ENCODE measurements around a stretch of chr17.

DNA sequence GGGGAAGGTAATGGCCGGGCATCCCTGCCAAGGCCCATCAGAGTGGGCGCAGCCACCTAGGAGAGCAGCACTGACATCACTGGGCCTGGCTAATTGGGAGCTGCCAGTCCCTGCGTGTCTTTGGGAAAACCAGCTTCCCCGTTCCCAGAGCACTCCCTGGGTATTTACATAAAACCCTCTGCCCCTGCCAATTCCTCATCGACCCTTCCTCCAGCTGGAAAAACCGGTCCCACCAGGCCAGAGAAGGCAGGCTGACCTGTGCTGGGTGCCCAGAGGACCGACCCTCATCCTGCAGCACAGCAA lies 8.3 kb upstream of the FOXN1 start:
- PRO-cap: no peak

DNA sequence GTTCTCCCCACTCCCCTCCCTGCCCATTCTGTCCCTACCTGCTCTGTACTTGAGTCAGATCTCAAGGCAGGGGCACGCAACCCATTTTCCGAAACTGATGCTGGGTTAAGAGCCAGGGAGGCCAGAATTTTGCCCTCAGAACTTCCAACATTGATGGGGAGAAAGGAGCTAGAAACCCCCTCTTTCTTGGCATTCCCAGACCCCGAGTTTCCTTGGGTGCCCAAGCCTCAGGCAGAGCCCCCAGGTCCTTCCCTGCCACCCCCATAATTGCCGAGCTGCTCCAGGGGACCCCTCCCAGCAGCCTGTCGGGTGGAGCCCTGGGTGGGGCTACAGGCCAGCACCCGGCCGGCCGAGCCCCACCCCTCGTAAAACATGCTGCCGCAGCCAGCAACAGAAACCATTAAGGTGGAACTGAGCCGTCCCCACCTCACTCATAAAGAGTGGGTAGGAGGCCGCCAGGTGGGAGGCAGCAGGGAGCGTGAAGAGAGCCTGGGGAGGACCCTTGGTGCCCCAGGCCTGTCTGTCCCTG lies 8.2 kb downstream of the FOXN1 start:
- PRO-cap: no peak

DNA sequence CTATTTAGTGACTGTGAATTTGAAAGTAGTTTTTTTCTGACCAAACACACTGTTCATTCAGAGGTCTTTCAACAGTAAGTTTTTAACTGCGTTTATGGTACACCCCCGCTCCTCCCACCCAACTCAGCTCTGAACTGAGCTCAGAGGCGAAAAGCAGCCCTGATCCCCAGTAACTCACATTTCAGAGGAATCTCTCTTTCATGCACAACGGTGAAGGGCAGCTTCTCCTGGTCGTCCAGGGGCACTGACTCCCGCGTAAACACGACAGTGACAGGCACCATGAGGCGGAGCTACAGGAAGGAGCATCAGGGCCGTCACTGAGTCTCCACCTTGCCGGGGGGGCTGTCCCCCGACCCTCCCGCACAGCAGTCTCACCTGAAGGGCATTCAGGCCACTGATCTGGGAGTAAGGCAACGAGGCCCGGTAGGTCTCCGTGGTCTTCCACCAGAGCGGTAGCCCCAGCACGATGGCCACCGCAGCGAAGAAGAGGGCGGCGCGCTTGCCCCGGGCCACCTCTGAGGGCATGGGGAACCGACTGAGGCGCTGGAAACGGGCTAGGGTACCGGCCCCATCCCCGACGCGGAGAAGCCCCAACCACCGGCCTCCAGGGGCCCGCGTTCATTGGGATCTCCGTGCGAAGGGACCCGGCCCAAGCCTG lies 521 bp downstream of the PIGS start:
- PRO-cap: no peak

DNA sequence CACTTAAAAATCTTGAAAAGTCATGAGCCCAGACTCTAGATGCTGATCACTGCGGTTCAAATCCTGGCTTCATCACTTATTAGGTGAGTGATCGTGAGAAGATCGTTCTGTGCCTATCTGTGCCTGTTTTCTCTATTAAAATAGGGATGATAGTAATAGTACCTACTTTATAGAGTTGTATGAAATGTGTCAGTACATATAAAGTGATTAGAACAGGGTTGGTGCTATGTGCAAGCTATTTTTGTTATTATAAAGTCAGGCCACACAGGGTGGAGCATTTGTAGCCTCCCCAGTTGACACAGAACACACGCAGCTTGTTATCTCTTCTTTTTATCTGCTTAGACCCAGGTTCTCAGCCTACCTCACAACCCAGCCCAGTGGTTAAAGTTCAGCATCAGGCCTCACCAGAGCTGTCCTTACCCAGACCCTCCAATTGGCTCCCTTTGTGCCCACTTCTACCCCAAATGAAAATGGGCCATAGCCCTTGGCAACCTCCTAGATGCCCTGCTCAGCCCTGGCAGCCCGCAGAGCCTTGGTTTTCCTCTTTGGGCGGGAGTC lies 857 bp upstream of the PIGS start:
- PRO-cap: no peak

DNA sequence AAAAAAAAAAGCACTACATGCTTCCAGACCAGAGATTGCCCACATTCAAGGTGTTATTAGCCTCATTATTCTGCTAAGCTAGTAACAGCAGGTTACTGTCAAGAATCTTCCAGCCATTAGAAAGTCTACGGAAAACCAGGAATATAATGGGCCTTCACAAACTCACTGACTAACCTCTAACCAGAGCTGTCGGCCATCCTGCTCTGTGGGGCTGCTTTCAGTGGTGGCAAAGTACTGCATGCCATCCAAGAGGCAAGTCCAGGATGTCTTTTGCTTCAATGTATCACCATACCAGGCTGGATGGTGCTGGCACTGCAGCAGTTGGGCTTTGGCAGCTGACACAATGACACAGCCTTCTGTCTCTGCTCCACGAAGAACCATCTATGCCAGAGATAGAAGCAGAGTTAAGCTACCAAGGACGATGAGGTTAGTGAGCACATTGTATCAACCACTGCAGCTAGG lies 9.6 kb upstream of the RSKR start:
- PRO-cap: no peak

- PRO-cap: bidirectional peak, plus-strand start at chr17:28645312, minus-strand start at chr17:28645148
Measured at GRCh38 chr17:28645253-28645828, 383 bp upstream of the BLTP2 start.

DNA sequence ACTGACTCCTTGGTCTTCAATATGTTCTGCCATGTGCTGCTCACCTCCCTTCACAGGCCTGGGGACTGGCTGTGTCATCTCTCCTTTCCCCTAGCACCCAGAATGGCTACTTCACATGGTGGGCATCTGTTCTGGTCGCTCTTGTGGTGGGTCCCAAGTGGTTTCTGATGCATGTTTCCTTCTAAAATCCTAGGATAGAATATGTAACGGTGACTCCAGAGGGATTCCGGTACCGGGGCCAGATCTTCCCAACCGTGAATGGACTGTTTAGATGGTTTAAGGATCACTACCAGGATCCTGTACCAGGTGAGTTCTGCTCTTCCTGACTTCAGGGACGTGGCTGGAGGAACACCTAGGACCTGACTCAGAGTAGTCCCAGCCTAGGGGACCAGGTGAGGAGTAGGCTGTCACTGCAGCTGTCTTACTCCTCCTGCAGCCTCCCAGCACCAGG lies 12.1 kb downstream of the PROCA1 start:
- PRO-cap: no peak

DNA sequence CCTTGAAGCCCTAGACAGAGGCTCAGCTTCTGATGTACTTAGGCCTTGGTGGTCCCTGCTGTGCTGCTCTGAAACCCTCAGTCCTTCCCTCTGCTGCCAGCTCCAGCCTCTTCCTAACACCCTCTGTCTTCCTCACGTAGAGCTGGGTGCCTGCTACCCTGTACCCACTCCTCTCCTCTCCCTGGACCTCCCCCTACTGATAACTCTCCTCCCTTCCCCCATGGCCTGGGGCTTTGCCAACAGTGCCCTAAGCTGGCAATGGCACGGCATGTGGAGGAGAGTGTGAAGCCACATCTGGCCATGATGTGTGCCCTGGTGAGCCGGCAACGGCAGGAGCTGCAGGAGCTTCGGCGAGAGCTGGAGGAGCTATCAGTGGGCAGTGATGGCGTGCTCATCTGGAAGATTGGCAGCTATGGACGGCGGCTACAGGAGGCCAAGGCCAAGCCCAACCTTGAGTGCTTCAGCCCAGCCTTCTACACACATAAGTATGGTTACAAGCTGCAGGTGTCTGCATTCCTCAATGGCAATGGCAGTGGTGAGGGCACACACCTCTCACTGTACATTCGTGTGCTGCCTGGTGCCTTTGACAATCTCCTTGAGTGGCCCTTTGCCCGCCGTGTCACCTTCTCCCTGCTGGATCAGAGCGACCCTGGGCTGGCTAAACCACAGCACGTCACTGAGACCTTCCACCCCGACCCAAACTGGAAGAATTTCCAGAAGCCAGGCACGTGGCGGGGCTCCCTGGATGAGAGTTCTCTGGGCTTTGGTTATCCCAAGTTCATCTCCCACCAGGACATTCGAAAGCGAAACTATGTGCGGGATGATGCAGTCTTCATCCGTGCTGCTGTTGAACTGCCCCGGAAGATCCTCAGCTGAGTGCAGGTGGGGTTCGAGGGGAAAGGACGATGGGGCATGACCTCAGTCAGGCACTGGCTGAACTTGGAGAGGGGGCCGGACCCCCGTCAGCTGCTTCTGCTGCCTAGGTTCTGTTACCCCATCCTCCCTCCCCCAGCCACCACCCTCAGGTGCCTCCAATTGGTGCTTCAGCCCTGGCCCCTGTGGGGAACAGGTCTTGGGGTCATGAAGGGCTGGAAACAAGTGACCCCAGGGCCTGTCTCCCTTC lies 5.3 kb downstream of the TRAF4 start:
- PRO-cap: no peak

DNA sequence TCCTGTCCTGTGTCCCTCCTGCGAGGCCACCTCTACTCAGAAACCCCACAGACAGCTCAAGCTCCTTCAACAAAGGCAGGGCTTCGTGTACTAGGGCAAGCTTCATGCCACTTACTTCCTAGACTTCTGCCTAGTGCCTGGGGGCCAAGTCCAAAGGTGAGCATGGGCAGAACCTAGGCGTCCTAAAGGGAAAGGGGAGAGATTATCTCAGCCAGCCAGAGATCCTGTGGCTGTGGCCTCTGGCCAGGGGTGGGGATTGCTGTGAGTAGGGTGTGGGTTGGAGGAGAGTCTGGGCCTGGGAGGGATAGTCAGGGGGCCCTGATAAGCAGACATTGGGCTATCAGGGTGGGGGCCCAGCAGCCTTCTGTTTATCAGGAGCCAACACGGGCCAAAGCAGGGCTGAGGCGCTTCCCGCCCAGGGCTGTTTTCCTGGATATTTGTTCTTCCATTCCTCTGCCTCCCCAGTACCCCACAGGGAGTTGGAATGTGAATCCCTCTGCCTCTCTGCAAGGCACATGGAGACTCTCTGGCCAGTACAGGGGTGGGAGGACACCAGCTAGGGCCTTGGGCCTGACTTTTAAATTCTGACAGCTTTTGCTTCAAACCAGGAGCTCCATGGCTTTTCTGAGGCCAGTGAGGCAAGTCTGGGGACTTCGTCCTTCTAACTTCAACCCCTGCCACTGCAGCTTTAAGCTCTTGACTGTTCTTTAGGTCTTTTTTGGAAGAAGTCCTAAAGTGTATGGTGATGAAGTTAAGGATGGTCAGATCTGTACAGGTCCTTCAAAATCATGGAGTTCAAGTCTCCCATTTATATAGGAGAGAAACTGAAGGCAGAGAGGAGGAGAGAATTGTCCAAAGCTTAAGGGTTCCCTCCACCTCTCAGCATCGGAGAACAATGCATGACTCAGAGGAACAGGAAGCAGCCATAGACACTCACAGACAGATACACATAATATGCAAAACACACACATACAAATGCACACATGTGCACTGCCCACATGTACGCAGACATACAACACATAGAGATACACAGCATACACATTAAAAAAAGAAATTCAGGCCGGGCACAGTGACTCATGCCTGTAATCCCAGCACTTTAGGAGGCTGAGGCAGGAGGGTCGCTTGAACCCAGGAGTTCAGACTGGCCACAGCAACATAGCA lies 10.7 kb downstream of the ERAL1 start:
- PRO-cap: no peak

DNA sequence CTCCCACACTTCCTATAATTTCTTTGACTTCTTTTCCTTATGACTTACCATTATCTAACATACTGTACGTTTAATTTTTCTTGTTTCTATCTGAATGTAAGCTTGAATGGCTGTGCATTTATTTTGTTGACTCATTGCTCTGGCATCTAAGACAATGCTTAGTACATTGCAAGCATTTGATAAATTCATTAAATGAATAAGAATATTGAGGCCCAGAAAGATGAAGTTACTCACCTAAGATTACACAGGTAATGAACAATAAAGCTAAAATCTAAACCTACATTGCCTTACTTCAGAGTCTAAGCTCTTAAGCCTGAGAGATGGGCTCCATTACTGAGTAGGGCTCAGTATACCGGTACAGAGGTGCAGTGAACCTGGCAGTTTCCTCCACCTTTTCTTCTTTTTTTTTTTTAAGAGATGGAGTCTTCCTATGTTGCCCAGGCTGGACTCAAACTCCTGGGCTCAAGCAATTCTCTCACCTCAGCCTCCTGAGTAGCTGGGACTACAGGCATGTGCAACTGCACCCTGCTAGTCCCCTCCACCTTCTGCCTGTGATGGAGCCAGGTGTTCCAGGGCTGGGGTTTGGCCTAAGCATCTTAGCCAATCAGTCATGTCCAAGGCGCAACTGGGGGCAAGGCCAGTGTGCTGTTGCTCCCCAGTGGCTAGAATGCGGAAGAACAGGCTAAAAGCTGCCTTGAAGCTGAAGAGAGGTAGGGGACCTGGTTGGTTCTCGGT lies 18.8 kb downstream of the FLOT2 start:
- PRO-cap: no peak

DNA sequence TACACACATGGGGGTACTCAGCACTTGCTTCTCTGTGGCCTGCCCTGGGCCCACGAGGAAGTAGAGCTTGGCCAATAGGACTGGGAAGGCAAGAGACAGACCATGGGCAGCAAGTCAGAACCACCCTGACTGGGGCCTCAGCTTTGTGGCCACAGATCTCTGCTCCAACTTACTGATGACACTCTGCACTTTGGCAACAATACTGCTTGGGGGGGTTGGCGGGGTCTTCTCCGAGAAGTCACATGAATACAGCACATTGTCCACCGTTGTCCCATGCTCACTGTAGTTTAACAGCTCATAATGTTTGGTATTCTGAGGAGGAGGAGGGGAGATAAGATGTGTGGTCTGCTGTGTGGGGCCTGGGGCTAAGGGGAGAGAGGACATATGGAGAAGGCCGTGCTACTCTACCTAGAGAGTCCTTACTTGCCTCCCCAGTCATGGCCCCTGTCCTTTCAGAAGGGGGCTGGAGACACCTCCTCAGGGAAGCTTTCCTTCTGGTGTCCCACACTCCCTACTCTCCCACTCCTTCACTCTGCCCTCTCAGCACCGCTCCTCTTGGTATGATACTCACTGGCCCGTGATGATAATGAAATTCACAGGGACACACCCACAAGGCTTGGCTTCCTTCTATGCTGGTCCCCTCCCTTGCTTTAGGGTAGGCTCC lies 3.9 kb upstream of the DHRS13 start:
- PRO-cap: no peak

DNA sequence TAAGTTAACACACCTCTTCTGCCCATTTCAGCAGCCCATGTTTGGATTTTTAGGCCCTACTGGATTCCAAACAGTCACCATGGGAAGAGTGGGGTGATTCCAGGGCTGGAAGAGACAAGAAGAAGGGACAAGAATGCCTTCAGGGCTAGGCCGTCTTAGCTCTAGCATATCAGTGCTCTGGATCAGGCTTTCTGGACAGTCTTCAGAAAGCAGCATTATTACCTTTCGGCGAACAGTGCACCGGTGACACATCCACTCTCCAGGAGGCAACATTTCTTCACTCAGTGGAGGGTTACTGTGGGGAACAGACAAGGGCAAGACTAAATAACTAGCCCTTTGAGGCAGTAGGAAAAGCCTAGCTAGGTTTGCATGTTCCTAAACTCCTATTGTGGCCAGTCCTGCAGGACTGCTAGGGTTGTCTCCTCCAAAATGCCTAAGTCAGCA lies 23.9 kb upstream of the DHRS13 start:
- PRO-cap: no peak

- PRO-cap: no peak
Measured at GRCh38 chr17:29093787-29094276, 50.9 kb downstream of the PIPOX start.

DNA sequence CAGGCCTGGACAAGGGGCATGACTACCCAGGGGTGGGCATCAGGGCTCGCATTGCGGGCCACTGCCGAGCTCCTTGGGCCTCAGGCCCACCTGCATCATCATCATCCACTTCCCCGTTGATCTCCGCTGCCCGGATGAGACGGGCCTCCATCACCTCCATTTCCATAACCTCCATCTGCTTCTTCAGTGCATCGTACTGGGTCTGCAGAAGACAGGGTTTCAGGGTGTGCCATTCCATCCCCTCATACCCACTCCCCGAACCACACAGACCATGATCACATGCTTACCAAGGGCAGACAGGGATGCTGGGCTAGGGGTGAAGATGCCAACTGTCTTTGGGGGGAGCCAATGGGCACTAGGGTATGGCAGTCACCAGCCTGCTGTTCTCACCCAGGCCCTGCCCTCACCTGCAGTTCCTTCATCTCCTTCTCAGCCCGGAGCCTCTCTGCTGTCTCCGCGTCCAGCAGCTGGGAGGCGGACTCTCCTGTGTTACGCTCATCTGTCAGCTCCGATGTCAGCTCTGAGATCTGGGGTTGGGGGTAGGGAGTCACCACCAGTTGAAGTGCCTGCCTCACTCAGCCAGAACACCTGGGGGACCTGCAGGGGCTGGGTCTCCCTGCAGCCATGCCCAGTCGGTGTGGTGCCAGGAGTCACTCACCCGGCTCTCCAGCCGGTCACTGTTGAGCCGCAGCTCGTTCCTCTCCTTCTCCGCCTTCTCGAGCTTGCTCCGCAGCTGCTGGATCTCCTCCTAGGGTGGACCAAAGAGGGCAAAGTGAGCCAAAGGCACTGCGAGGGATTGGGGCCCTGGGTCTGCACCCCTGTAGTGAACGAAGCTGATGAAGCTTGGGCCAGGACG lies 55.0 kb downstream of the PIPOX start:
- PRO-cap: no peak

DNA sequence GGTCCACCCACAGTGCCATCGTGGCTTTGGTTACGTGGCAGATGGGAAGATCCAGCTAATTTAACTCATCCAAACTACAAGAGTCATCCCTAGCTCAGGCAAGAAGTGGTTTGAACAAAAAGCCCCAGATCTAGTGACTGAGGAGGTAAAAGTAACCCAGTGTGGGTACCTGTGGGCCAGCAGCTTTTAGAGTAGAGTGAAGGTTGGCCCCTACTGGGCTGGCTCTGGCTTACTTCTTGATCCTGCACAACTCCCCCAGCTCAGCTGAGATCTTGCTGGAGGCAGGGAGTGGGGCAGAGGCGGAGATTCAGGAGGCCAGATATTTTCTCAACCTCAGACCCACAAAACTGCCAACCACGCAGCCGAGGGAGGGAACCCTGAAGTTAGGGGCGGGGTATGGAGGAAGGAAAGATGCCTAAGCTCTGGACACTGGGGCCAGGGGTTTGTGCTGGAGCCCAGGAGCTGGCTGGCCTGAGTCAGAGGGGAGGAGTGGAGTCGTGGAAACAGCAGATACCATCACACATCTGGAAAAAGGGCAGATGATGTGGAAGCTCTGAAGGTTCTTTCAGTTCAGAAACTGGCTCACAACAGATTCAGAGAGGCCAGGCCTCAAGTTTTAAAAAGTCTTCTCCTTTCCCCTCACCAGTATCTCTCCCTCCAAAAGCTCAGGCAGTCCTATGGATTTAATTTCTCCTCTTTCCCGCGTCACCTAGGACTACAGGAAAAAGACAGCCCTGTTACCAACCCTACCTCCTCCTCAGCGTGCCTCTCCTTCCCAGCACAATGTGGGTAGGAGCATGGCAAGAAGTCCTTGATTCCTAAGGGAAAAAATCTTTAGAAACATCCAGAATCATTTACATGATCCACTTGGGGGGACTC lies 48.2 kb downstream of the MYO18A start:
- PRO-cap: no peak

GRCh38 chr17:29132963-29133927 lies 47.0 kb downstream of the MYO18A start:
- PRO-cap: no peak

- PRO-cap: no peak
Measured at GRCh38 chr17:29138193-29139005, 41.8 kb downstream of the MYO18A start.

DNA sequence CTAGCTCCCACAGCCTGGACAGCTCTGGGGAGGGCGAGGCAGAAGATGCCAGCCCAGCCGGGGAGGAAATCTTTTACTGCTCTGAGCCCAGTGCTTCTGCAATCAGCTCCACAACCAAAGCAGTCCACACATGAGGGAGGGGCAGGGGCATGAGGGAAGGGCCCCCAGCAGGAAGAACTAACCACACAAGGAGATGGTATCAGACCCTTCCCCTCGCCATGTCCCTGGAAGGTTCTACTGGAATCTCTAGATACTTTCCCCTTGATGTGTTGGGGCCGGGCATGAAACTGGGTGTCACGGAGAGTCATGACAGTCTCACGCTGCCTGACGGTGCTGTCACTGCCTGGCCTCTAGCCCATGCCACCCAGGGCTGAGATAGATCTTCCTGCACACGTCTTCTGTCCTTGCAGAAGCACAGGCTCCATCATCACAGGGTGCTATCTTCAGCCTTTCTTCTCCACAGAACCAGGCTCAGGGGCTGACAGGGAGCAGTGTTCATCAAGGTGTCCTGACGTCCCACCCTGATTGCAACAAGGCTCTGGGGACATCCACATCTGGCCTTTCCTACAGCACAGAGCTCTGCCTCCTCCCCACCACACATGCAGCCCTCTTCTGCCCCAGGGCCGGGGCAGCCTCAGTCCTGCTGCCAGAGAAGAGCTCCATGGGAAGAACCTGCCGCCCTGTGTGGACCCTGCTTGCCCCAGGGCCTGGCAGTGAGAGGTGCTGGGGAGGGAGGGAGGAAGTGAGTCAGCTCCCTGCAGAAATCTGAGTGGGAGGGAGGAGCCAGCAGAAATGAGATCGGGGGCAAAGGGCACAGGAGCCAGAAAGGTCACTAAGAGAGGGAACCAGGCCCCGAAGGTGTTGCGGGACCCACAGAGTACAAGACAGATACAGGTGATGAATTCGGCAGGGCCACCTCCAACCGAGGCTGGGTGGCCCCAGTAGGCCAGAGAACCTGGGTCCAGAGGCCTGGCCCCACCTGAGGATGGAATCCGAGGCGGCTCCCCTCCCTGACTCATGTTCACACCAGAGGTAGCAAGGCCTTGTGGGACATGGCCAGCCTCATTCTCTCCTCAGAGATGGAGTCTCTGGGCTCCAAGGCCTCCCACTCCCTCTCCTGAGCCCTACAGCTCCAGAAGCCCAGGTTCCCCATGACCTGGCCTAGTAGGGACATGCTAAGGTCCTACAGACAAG lies 25.1 kb downstream of the MYO18A start:
- PRO-cap: no peak

DNA sequence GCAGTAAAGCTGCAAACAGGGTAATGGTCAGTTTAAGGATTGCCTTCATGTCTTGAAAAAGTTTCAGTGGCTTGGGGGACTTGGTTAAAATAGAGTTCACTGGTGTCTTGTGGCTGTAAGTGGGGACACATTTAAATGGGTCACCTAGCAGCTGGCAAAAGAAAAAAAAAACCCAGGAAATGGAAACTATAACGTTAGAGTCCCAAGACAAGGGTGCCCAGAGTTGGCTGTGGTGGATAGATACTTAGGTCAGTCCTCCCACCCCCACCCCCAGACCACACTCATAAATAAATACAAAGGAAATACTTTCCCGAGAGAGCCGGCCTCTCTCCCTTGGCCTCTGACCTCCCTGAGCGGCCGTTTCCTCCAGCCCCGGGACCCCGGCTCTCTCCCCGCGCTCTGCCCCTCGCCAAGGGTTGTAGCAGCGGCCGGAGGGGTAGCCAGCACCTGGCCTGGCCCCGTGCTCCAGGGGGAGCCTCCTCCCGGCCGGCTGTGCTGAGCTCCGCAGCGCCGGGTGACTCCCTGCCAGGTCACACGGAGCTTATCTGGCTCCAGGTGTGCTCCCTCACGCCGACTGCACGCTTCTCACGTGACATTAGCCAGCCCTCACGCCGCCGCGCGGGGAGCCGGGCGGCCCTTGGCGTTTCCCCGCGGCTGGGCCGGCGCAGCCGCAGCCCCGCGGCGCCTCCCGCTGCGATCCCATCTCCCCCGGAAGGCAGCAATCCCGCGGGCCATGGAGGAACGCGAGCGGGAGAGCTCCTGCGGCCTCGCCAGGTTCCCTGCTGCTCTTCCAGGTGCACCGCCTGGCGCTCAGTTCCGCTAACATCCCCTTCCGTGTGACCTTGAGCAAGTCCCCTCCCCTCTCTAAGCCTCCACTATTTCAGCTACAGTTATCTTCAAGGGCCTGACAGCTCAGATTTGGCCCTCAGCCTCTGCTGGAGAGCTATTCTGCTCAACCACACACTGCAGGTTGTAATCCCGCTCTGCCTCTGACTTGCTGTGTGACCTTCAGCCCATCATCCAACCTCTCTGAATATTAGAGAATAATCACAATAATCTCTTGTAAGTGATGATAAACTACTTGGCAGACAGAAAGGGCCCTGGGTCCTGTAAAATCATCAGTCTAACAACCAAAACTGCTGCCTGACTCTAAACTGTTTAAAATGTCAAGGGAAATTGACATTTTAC lies 3.6 kb downstream of the MYO18A start:
- PRO-cap: bidirectional peak, plus-strand start at position 721 of the sequence, minus-strand start at position 516 of the sequence

GRCh38 chr17:29260104-29260850 lies 13.6 kb downstream of the CRYBA1 start:
- PRO-cap: no peak